Choroid plexus epithelial cell (primary cell): ENCODE results near the gene SLC25A18.

- RRBS: no CpG with 5 or more reads among the region's 4 CpGs
Observed at GRCh38 chr22:16599505-16600009, 6.9 kb upstream of the CCT8L2 start.

DNA sequence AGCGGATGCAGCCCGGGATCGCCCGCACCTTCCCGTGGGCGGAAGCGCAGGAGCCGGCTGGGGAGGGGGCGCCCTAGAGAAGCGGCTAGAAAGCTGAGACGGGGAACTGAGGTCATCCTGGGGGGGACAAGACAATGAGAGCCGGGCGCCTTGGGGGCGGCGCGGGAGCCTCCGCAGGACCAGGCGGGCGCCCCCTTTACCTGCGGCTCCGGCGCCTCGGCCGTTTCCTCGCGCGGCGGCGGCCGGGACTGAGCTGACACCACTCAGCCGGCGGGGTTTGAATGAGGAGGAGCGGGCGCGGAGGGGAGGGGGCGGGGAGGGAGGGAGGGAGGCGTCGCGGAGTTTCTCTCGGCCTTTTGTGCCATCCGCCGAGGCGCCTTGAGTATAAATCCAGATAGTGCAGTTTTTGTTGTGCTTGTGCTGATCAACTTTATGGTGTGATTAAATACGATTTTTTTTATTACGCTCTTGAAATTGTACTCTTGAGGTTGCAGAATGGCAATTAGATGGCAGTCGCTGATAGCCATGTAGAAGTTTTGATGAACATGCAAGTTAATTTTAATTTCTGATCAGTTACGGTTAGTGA, 17.4 kb upstream of the CCT8L2 start:
- RRBS: 1% methylated on average over 5 of the region's 47 CpGs

- RRBS: 1% methylated on average over 35 of the region's 62 CpGs
Observed at GRCh38 chr22:17085386-17085922, 654 bp downstream of the IL17RA start.

DNA sequence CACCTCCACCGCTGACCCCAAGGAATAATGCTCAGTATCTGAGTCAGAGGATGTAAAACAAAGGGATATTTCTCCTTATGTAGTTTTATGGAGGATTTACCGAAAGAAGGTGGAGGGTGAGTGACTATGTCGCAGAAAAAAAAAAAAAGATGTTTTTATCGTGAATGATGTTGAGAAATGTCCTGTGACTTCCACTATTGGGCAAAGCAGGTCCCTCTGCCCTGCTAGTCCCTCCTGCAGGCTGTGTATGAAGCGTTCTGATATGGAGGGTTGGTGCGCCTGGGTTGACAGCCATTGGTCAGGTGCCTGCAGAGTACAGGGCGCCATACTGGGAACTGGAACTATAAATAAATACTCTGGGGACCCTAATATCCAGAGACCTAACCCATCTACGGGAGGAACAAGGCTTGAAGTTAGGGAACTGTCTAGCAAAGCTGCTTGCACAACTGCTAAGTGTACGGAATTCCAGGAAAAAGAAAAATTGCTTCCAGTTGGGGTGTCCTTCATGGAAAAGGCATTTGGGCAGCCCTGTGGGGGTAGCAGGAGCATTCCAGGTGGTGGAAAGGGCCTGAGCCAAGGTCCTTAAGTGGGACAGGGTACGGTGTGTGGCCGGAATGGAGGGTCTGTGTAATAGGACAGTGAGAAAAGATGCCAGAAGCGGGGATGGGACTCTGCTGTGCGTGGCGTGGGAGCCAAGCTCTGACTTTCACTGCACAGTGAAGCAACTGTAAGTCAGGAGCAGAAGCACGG, 1.6 kb downstream of the IL17RA start:
- RRBS: no CpG with 5 or more reads among the region's 15 CpGs

DNA sequence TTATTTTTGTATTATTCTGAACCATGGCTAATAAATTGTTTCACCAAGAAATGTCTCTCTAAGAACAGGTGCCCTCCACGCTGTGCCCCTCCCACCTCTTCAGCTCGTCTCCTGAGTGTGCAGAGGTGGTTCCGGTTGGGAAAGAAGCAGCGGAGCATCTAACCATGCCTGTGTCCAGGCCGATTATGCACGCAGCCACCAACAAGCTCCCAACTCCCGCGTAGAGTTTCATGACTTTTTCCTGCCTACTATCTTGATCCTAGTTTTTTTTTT, 8.5 kb downstream of the TMEM121B start:
- RRBS: no CpG with 5 or more reads among the region's 8 CpGs

GRCh38 chr22:17198421-17199078, 20.7 kb downstream of the ADA2 start:
- RRBS: 6% methylated on average over 8 of the region's 26 CpGs

- RRBS: no CpG with 5 or more reads among the region's 19 CpGs
Observed at GRCh38 chr22:17199079-17199745, 20.0 kb downstream of the ADA2 start.

DNA sequence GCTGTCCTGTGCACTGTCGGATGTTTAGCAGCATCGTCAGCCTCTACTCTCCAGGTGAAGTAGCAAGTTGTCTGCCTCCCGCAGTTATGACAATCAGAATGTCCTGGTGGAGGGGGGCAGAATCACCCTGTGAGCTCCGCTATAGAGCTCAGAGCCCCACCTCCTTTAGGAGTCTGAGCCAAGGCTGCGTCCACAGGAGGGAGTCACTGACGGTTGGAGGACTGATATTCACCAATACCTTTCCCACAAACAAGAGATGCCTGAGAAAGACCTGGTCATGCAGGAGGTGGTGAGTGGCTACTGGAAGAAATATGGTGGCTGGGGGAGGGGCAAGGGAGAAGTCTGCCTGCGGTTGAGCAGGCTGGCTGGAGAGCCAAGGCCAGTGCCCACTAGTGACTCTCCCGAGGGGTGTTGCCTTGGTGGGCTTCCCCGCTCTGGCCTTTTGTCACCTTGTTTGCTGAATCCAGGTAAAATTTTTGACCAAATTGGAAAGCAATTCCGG, 41.8 kb upstream of the ADA2 start:
- RRBS: no CpG with 5 or more reads among the region's 10 CpGs

DNA sequence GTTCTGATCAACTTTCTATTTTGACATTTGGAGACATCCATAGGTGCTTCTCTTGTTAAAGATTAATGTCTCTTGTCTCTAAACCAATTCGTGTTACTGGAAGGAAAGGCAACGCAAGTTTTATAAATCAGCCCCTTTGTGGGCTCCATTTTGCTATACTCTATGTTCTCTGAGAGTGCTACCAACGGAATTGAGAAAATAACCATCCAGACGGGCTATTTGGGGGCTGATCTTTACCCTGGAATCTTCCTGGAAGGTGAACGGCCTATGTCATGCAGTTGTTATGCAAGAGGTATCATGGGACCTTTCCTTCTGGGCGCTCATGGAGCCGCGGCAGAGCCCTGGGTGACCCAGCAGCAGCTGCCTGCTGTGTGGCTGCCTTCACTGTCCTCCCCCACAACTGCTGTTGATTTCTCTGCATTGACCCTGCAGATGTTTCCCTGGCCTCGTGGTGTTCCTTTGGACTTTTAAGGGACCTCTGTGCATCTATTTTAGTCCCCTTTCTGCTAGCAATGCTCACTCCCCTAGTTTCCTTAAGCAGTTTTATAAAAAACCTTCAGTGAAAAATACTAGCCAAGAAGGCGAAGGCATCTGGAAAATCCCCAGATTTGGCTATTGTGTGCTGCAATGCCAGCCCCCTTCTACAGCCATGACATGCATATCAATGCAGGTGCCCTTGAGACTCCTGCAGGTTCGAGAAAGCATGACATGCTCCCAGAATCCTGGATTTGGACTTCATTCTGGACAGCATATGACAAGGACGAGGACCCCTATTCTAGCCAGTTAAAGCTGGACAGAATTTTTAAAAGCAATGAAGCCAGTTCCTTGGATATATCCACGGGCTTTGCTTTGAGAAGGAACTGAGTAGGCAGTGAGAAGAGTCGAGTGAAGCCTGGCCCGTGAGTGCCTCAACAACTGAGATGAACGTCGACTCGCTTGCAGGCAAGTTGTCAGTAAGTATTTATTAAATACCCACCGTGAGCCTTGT, at the start of gene SLC25A18:
Gene SLC25A18 (plus strand): TSS at position 738 of the 988 bp plus-strand sequence.
- RRBS: no CpG with 5 or more reads among the region's 19 CpGs

DNA sequence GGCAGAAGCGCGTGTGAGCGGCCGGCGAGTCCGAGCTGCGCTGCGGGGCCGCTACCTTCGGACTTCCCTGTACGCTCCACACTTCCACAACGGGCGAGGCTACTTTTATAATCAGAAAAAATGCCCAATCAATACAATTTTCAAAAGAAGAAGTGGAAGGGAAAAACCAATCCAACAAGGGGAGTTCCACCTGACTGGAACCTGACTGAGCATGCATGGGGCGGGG, 21.3 kb upstream of the BID start:
- RRBS: no CpG with 5 or more reads among the region's 14 CpGs

DNA sequence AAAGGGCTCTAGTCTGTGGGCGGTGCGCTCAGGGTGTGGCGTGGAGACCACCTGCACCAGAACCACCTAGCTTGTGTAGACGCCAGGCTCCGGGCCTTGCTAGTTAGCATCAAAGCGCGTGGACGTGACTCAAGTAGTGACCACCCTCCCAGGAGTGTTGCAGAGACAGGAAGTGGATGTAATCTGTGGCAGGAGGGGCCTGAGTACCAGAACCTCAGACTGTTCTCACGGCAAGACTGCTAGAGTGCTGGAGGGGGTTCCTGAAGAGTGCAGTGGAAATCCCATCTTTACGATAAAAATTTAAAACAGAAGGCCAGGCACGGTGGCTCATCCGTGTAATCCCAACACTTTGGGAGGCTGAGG, 34.8 kb upstream of the BID start:
- RRBS: no CpG with 5 or more reads among the region's 12 CpGs

DNA sequence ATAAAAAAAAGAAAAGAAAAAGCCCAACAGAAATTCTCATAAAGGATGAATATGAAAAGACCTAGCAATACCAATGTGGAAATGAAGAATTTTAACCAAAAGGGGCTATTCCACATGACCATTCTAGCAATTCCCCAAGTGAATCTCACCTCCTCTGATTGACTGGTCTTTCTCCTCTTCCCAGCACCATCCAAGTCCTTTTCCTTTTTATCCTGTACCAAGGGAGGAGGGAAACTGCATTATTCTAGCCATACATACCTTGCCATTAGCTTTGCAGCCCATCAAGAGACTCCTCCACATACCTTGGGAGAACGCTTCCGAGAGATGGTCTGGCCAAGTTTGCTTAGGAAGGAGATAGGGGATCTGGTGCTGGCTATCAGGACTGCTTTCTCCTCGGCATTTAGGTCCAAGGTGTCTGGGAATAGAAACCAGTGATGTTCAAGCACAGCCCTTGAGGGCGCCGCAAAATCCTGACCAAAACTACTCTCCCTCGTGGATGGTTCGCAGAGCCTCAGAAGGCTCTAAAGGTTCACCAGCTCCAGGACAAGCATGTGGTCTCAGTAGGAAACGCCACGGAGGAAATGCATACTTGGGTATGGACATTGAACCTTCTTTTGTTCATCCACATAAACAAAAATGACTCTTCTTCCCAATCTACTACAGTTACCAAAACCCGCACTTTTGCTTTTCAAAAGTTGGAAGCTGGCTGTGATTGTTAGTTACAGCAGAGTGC, 112.9 kb upstream of the BID start:
- RRBS: no CpG with 5 or more reads among the region's 10 CpGs

DNA sequence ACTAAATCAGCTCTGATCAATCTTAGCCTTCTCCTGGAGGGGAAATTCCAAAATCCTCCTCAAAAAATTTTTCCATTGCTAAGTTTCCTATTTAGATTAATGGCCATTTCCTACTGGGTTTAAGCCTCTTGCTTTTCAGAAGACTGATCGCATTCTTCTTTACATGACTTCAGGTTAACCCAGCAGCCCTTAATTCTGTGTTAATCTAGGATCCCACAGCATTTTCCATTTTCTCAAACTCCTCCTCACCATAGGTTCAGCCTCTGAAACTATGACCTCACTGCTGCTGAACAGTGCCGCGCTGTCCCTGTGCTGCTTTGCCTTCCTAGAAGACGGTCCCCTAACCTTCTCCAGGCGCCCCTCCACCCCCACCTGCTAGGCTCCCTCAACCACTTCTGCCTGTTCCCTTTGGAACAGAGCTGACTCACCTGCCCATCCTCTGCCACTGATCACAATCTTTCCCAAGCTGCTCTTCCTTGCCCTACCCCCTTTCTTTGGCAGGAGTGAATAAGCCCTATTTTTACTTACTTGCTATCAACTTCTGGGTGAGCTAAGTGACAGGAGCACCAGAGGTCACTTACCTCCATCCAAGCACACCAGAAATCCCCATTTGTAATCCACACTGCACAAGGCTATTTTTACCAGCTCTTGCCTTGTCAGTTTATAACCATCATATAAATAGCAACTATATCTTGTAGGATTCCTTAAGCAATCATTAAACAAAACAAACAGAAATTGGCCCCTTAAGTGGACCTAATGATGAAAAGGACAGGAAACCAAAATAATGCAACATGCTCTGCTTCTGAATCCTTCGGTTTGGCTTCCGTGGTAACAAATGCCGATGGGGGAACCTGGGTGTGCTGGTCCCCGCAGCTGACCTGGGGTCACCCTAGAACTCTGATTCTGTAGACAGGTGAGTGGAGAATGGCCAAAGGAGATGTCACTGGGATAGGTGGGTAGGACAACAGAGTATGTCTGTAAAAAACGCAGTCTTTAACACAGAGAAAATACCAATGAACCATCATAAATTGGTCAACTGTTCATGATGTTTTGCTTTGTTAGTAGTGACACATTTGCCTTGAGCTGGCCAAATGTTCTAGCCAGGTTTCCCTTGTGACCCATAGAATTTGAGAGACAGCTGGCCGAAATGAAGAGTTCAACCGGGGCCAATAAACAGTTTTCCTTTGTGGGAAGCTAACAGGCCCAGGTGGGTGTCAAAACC, 116.1 kb upstream of the BID start:
- RRBS: no CpG with 5 or more reads among the region's 12 CpGs

- RRBS: no CpG with 5 or more reads among the region's 19 CpGs
Observed at GRCh38 chr22:17969540-17970389, 54.6 kb downstream of the MICAL3 start.

GRCh38 chr22:17996528-17996974, 27.8 kb downstream of the MICAL3 start:
- RRBS: no CpG with 5 or more reads among the region's 7 CpGs

DNA sequence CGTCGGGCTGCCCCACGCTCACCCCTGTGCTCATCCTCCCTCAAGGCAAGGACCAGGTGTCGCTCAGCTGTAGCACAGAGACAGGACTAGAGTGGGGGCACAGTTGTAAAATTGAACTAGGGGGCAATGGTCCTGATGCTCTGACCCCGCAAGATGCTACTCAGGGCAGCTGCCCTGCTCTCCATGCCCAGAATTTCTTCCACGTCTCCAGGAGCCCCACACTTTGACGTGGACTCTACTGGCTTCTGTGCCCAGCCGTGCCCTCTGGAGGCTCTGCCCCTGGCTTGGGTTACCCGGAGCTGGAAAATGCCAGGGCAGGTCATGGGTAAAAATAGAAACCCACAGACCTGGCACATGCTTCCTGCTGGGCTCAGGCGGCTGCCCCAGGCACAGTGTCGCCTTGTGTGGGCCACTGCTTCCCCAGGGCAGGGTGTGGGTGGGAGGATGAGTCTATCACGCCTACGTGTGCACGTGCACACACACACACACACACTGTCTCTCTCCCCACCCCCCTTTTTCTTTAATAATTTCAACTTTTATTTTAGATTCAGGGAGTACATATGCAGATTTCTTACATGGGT, 9.1 kb downstream of the TUBA8 start:
- RRBS: no CpG with 5 or more reads among the region's 14 CpGs

GRCh38 chr22:19120693-19121349, 1.4 kb downstream of the DGCR2 start:
- RRBS: no CpG with 5 or more reads among the region's 10 CpGs

- RRBS: no CpG with 5 or more reads among the region's 10 CpGs
Observed at GRCh38 chr22:19129808-19130297, 1.3 kb upstream of the TSSK2 start.

GRCh38 chr22:19359701-19360935, 68.6 kb upstream of the CLTCL1 start:
- RRBS: no CpG with 5 or more reads among the region's 13 CpGs

DNA sequence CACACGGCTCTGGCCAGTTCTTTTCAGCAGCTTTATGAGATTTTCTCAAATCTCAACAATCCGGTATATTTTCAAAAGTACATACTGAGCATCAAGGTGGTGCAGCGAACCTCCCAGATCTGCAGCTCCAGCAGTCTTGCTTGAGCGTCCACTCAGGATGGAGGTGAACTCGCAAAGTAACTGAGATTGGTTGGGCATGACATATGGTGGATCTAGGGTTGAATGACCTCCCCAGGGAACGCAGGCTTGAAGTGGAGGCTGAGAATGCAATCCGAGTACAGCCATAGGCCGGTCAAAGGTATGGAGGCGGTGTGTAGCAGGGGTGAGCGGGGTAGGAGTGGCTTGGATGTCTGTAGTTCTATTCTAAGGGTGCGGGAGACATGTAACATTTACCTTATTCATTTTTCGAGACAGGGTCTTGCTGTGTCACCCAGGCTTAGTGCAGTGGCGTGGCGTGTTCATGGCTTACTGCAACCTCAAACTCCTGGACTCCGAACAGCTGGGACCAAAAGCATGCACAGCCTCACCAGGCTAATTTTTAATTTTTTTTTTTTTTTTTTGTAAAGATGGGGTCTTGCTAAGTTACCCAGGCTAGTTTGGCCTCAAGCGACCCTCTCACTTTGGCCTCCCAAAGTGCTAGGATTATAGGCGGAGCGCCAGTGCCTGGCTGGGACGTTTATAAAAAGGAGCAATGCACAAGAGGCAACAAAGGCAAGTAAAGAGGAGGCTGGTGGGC, 685 bp upstream of the C22orf39 start:
- RRBS: no CpG with 5 or more reads among the region's 19 CpGs